Ovary (tissue), 7 donors: ENCODE measurements around a stretch of chr9.

GRCh38 chr9:88118846-88119152, 19.5 kb downstream of the SPATA31C2 start:
- PRO-cap, 7 experiments = no peak in any of the 7 experiments
- RAMPAGE, long total RNA, 2 experiments = no peak in any of the 2 experiments

DNA sequence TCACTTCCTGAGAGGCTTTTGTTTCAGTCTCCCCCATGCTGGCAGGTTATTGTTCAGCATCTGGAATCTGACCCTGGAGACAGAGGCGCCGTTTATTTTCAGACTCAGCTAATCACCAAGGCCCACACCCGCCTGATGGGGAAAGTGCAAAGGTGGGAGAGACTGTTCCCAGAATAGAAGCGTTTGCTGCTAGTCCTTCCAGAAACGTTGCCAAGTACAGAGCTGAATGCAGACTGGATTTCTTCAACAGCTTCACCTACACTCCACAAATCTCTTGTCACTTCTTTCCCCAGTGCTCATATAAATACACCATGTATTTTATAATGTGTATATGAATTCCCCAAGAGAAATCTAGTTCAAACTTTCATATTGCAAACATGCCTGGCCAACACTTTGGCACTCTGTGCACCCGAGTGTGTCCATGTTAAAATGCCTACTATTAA, 41.7 kb upstream of the S1PR3 start:
- PRO-cap, 7 experiments = no peak in any of the 7 experiments
- RAMPAGE, long total RNA, 2 experiments = no peak in any of the 2 experiments

DNA sequence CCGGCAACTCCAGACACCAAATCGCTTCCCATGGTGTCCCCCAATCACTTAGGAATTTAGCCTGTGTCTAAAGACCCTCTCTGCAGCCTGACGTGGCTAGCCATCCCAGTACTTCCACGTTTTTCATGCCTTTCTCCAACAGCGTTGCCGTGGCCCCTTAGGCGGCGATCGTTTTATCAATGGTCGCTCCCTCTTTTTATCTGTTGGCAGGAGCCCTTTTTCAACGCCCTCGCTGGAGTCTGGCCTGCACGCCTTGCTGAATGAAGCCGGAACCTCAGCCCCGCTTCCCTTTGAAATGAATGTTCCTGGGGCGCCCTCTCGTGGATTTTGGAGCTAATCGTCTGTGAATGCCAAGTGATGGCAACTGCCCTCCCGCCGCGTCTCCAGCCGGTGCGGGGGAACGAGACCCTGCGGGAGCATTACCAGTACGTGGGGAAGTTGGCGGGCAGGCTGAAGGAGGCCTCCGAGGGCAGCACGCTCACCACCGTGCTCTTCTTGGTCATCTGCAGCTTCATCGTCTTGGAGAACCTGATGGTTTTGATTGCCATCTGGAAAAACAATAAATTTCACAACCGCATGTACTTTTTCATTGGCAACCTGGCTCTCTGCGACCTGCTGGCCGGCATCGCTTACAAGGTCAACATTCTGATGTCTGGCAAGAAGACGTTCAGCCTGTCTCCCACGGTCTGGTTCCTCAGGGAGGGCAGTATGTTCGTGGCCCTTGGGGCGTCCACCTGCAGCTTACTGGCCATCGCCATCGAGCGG, 9.8 kb downstream of the S1PR3 start:
- PRO-cap, 7 experiments = peak in 1 of 7 experiments; most common minus-strand start position 181 of the sequence (in 1)
- RAMPAGE, long total RNA, 2 experiments = no peak in any of the 2 experiments

- PRO-cap, 7 experiments = no peak in any of the 7 experiments
- RAMPAGE, long total RNA, 2 experiments = no peak in any of the 2 experiments
Measured at GRCh38 chr9:89176066-89176329, 2.6 kb downstream of the SHC3 start.

- PRO-cap, 7 experiments = no peak in any of the 7 experiments
- RAMPAGE, long total RNA, 2 experiments = no peak in any of the 2 experiments
Measured at GRCh38 chr9:89402660-89403416, 84.5 kb downstream of the SECISBP2 start.

DNA sequence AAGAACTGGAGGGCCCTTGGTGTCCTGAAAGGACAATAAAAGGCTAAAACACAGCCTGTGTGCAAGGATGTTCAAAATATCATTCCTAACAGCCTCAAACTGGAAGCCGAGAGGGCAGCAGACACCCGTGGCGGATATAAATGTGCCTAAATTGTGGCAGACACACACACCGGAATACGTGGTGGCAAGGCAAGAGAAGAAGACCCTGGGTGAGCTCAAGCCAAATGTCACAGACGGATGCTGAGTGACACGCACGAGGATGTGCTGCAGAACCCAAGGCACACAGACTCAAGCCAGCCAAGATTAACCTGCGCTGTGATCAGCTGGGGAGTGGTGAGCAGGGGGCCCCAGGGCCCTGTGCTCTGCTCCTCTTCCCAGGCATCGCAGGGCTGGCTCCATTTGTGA, 16.5 kb downstream of the SEMA4D start:
- PRO-cap, 7 experiments = no peak in any of the 7 experiments
- RAMPAGE, long total RNA, 2 experiments = no peak in any of the 2 experiments

DNA sequence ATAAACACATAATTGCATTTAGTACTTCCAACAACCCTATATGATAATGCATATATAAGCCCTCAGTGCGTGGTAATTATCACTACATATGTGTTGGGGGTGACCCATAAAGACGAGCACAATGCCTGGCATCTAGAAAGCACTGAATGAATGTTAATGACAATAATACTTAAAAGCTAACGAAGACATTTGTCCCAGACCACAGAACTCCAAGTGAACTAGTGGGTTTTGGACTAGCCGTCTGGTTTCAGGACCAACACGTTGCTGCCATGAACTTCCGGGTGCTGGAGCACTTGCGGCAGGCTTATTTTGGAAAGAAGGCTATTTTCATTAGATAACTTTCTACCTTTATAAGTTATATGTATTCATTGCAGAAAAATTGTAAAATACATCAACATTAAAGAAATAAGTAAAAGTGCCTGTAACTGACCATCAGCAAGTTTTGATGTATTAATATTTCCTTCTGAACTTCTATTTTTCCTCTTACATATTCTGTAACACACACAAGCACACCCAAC, 3.5 kb downstream of the GADD45G start:
- PRO-cap, 7 experiments = no peak in any of the 7 experiments
- RAMPAGE, long total RNA, 2 experiments = no peak in any of the 2 experiments

DNA sequence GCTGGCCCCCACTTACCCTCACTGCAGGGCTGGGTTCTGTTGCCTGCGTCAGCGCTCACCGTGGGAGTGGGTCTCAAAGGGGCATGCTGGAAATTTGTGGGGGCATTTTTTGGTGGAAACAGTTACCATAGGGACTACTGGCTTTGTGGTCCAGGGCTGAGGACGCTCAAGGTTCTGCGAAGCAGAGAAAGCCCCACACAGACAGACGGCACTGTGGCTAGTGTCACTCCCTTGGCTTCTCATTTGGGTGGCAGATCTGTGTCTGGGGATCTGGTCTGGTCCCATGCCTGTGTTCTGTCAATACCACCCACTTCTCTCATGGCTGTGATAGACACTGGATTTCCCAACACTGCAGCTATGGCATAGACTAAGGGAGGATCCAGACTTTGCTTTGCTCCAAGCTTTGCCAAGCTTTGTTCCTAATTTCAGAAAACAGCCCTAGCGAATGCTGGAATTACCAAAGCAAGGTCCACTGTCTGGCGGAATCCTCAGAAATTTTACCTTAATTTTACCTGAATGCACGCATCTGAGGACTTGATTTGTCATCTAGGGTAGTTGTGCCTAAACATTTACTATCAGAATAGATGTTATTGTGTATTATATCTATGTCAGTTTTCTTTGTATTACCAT, 62.1 kb downstream of the GADD45G start:
- PRO-cap, 7 experiments = no peak in any of the 7 experiments
- RAMPAGE, long total RNA, 2 experiments = no peak in any of the 2 experiments

DNA sequence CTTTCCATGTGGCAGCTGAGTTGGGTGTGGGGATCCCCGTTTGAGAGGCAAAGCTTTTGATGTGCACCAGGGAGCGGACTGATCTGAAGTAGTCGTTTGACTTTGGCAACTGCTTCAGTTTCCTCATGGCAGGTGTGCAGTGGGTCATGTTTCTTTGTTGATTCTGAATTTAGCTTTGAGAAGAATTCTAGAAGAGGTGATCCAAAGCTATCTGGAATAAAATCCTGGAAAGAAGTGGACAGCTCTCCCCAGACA, 63.5 kb downstream of the GADD45G start:
- PRO-cap, 7 experiments = no peak in any of the 7 experiments
- RAMPAGE, long total RNA, 2 experiments = no peak in any of the 2 experiments

- PRO-cap, 7 experiments = peak in 2 of 7 experiments; most common plus-strand start chr9:89681086 (in 1)
- RAMPAGE, long total RNA, 2 experiments = no peak in any of the 2 experiments
Measured at GRCh38 chr9:89680988-89681308, 76.1 kb downstream of the GADD45G start.

DNA sequence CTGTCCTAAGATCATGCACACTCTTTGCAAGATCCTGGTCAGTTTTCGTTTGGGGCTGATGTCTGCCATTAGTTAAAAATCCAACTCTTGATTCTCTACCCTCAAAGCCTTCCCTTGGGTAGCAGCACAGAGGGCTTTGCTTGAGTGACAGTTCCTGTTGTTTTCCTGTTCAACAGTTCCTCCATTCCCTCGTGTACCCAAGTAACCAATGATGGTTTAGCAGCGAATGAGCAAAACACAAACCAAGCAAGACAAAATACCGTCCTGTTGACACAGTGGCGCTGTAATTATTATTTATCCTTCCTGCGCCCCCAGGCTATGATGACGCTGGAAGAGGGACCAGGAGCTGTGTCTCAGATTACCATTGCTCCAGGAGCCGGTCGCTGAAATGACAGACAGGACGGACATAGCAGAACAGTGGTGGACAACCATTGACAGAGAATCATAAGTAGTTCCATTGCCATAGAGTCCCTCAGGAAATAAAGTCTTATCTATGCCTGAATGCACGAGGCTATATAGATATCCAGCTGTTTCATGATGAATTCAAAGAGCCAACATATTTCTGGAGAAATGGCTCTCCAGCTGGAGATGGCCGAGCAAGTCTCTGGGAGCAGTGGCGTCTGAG, 154.8 kb downstream of the GADD45G start:
- PRO-cap, 7 experiments = no peak in any of the 7 experiments
- RAMPAGE, long total RNA, 2 experiments = no peak in any of the 2 experiments

DNA sequence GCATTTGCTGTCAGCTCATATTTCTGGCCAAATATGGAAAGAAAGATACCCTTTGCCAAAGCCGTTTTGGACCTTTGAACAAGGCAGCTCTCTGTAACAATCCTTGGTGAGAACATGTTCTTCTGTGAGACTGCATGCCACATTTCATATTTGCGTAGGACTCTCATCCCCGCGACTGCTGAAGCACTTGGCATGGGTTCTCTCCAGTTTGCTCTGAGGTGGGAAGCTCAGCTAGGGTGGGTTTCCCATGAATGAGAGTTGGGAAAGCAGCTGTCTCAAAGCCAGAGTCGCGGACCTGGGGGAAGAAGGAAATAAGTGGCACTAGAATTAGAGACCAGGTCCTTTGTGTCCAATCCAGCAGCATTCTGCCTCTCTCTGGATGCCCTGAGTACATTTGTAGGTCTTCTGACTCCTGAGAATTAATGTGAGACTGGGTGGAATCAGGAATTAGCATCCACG, 197.0 kb downstream of the GADD45G start:
- PRO-cap, 7 experiments = no peak in any of the 7 experiments
- RAMPAGE, long total RNA, 2 experiments = no peak in any of the 2 experiments

DNA sequence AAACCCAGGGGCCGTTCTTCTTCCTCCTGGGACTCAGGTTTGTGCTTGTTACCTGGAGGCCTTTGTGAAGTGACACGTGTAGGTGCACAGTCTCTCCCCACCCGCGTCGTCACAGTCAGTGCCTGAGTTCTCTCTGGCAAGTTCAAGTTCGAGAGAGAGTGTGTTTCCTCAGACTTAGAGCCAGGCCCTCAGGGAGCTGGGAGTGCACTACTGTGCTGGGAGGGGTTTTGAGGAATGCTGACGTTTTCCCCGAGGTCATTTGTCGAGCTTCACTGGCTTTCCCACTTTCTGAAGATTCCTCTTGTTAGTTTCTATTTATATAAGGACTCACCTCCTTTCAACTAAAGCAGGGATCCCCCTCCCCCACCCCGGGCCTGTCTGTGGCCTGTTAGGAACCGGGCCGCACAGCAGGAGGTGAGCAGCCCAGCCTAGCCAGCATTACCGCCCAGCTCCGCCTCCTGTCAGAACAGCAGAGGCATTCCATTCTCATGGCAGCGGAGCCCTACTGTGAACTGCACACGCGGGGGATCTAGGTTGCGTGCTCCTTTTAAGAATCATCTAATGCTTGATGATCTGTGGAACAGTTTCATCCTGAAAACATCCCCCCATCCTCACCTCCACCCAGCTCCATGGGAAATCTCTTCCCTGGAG, 209.1 kb downstream of the DIRAS2 start:
- PRO-cap, 7 experiments = no peak in any of the 7 experiments
- RAMPAGE, long total RNA, 2 experiments = start-site peak on the minus strand in 1 of 2 experiments, centred at position 130 of the sequence, 19 reads per replicate

DNA sequence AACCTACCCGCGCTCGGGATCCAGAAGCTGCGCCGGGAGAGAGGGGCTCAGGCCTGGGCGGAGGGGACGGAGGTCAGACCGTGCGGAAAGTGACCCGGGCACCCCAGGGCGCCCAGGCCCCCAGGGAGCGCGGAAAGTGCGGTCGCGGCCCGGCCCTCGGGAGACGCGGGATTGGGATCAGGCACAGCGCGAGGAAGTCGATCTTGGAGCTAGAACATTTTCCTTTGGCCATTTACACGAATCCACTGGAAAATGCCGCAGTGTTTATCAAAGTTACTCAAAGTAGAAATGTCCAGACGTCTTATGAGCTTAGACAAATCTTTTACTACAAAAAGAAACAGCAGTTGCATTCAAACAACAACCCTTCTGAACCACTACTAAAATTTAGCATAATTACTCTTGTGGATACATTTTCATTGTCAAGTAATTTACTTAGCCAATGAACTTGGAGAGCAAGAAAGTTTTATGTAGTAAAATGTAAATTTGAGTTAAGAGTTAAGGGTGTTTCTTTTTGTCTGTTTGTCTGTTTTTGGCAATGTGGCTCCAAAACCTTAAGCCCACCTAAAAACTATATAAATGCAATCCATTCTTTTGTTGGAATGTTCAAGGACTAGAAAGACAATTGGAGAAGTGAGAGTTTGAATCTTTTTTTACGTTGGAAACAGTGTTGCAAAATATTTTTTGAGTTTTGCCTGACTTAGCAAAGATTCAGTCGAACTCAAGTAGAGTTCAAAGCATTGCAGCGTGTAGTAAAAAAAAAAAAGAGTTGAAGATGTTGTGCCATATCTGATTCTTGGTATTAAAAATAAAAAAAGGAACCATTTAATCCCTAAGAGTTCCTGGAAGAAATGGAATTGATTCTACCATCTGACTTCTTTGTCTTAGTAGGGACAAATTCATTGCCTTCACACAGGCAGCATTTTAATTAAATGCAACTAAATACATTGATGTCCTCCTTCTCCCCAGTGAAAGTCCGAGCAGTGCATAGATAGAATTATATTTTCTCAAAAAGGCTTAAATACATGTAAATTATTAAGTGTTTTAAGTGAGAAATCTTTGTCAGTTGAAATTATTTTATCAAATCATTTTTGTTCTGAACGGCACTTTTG, 800 bp downstream of the SYK start:
- PRO-cap, 7 experiments = no peak in any of the 7 experiments
- RAMPAGE, long total RNA, 2 experiments = no peak in any of the 2 experiments

GRCh38 chr9:90916293-90916742, 114.7 kb downstream of the SYK start:
- PRO-cap, 7 experiments = no peak in any of the 7 experiments
- RAMPAGE, long total RNA, 2 experiments = no peak in any of the 2 experiments

GRCh38 chr9:90920892-90921667, 119.5 kb downstream of the SYK start:
- PRO-cap, 7 experiments = no peak in any of the 7 experiments
- RAMPAGE, long total RNA, 2 experiments = start-site peak on the minus strand in 1 of 2 experiments, at chr9:90921234-90921275 at its widest, 20 reads per replicate

GRCh38 chr9:90935047-90935603, 133.5 kb downstream of the SYK start:
- PRO-cap, 7 experiments = no peak in any of the 7 experiments
- RAMPAGE, long total RNA, 2 experiments = no peak in any of the 2 experiments

GRCh38 chr9:91174827-91175243, 186.9 kb downstream of the AUH start:
- PRO-cap, 7 experiments = no peak in any of the 7 experiments
- RAMPAGE, long total RNA, 2 experiments = no peak in any of the 2 experiments

- PRO-cap, 7 experiments = no peak in any of the 7 experiments
- RAMPAGE, long total RNA, 2 experiments = no peak in any of the 2 experiments
Measured at GRCh38 chr9:91195388-91196749, 165.8 kb downstream of the AUH start.

- PRO-cap, 7 experiments = no peak in any of the 7 experiments
- RAMPAGE, long total RNA, 2 experiments = no peak in any of the 2 experiments
Measured at GRCh38 chr9:91208786-91209336, 152.9 kb downstream of the AUH start.